Measurements from ENCODE around the genes H2AX, CCDC153 and MCAM.

DNA sequence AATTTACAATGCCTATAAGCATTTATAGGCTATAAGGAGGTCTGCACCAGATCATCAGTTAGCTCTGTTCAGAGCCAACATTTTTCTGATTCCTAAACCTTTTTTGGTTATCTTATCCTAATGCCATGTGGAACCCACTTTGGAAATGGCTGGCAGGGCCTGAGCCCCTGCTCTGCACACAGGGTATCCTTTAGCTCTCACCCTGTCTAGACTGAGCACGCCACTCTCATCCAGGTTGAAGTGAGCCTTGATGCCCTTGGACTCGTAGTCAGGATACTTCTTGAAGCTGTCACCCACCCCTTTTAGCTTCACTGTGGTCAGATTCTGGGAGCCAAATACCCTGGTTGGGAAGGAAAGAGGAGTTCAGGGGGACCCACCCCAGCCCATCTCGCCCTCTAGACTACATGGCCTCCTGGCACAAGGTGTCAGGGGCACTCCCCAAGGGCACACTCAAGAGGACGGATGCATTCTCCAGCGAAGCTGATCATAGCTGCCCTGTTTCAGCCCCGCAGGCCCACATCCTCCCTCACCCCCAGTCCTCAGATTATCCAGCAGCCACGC lies 6.1 kb downstream of the HYOU1 start:
- PRO-cap: no peak

- PRO-cap: unidirectional peak, minus-strand start at chr11:119094973; bidirectional peak, plus-strand start at chr11:119095764, minus-strand start at chr11:119095465
These were observed at the start of gene H2AX for GRCh38 chr11:119094625-119095536. TSS of gene H2AX (minus strand) at chr11:119095465.

GRCh38 chr11:119101986-119102866 lies 573 bp upstream of the DPAGT1 start:
- PRO-cap: bidirectional peak, plus-strand start at chr11:119102192, minus-strand start at chr11:119101871; unidirectional peak, plus-strand start at chr11:119102249; unidirectional peak, plus-strand start at chr11:119102293

- PRO-cap: bidirectional peak, plus-strand start at chr11:119108384, minus-strand start at chr11:119108297; bidirectional peak, plus-strand start at chr11:119108777, minus-strand start at chr11:119108673; bidirectional peak, plus-strand start at chr11:119109128, minus-strand start at chr11:119108952
These were observed 1.4 kb downstream of the C2CD2L start for GRCh38 chr11:119108201-119109264.

- PRO-cap: no peak
These were observed at the start of gene CCDC153 for GRCh38 chr11:119195489-119196098. TSS of gene CCDC153 (minus strand) at chr11:119195841.

- PRO-cap: no peak
These were observed 50.6 kb downstream of the MCAM start for GRCh38 chr11:119266070-119267012.

DNA sequence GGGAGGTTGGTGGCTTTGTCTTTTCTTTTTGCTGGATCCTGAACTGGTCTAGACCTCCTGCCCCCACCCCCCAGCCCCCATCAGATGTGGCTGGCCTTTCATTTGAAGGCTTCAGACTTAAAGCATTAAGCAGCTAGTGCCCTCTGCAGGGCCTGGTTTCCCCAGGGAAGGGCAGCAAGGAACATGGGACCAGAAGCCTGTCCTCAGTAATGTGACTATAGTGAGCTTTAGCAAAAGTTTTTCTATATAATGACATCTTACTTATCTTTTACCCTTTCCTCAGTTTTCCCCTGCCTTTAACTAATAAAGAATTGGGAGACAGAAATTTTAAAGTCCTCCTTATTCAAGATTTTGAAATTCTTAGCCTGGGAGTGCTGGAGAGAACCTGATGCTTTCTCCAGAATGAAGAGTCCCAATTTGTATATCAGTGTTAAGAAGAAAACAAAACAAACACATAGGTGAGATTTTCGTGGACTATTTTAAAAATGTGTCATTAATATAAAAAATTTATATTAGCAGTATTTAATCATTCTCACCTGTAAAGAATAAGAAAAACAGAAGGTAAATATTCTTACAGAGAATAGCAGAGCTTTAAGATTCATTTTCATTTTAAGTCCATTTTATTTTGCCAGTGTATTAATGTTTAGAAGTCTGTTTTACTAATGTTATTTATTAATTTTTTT lies 9.4 kb downstream of the MCAM start:
- PRO-cap: no peak

DNA sequence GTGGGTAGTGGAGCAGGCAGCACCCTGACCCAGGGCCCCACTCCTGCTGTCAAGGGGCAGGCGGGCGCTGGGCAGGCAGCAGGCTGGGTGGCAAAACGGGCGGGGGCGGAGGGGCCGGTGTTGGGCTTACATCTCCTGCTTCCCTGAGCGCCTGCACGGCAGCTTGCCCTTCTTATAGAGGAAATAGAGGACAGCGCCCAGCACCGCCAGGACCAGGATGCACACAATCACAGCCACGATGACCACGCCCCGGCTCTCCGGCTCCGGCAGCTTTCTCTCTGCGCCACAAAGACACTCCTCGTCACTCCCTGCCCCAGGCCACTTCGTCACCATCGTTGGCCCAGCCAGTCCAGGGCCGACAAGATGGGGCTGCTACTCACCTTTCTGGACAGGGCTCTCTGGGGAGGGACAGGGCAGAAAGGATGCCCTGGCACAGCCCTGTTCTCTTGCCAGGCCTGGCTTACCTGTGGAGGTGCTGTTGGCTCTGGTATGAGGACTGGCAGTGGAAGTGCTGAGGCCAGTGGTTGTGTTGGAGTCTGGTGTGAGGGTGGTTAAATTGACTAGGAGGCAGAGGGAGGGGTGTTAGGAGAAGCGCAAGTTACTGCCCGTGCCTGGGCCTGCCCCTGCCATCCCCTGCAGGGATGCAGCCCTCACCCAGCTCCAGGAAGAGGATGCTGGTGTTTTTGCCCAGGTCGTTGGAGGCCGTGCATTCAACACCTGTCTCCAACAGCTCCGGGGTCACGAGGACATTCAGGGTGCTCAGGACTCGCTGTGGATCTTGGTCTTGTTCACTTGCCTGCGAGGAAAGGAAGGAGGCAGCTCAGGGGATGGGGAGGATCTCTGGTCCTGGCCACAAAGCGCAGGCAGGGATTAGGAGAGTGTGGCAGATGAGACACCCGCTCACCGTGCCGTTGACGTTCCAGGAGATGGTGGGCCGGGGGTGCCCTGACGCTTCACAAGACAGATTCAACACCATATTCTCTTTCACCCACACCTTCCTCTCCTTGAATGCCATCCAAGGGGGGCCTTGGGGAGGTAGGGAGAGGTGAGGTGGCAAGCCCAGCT lies 6.0 kb downstream of the MCAM start:
- PRO-cap: no peak

- PRO-cap: bidirectional peak, plus-strand start at chr11:119317247, minus-strand start at chr11:119317130
These were observed at the start of gene MCAM for GRCh38 chr11:119316737-119317953. TSS of gene MCAM (minus strand) at chr11:119317130.

DNA sequence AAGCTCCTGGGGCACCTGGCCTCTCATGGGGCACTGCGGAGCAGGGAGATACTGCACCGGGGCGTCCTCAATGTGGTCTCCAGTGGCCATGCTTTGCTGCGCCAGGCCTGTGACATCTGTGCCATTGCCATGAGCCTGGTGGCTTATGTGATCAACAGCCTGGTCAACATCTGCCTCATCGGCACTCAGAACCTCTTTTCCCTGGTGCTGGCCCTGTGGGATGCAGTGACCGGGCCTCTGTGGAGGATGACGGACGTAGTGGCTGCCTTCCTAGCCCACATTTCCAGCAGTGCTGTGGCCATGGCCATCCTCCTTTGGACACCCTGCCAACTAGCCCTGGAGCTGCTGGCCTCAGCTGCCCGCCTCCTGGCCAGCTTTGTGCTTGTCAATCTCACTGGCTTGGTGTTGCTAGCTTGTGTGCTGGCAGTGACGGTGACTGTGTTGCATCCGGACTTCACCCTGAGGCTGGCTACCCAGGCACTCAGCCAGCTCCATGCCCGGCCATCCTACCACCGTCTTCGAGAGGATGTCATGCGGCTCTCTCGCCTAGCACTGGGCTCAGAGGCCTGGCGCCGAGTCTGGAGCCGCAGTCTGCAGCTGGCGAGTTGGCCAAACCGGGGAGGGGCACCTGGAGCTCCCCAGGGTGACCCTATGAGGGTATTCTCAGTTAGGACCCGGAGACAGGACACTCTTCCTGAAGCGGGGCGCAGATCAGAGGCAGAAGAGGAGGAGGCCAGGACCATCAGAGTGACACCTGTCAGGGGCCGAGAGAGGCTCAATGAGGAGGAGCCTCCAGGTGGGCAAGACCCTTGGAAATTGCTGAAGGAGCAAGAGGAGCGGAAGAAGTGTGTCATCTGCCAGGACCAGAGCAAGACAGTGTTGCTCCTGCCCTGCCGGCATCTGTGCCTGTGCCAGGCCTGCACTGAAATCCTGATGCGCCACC lies 1.4 kb downstream of the RNF26 start:
- PRO-cap: no peak

GRCh38 chr11:119364718-119365815 lies 16.4 kb downstream of the USP2 start:
- PRO-cap: no peak

GRCh38 chr11:119371721-119372355 lies 9.7 kb downstream of the USP2 start:
- PRO-cap: no peak

DNA sequence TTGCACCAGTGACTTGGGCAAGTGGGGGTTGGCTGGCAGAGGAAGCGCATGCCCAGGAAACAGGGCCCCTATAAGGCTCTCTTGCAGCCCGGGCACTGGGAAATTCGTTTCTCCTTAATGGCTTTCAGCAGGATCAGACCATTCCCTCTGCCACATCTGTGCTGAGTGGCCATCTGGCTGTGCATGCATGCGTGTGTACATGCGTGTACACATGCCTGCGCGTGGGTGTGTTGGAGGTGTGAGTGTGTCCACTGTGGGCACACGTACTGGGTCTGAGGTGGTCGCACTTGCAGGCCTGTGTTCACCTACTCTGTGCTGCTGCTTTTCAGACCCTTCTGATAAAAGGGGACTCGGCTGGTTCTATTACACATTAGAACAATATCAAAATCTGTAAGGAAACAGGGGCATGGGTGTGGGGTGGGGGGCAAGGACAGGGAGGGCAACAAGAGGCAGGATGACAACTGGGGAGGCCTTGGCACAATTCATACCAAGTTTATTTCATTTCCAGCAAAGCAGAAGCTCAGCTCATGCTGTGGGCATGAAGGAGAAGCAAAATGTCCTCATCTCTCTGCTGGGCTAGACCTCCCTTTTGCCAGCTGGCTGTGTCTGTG lies 67.2 kb downstream of the NECTIN1 start:
- PRO-cap: no peak

DNA sequence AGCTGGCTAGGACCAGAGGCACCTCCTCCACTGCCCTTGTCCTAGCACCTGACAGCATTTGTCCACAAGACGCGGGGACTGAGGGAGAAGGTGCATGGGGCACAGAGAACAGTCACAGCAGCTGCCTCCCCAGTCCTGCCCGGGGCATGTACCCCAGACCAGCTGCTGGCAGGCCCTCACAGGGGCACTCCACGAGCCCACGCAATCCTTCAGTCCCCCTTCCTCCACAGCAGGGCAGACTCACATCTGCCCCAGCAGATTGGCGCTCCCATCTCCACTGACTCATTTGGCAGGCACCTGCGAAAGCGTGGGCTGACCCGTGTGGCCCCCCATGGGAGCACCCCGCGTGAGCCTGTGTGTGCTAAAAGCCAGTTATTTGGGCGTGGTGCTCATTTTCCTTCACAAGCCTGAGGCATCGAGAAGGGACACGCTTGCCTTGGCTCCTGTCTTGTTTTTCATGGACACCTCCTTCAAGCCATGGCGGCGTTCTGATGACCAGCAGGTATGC lies 8.8 kb downstream of the NECTIN1 start:
- PRO-cap: no peak

- PRO-cap: bidirectional peak, plus-strand start at chr11:119730163, minus-strand start at chr11:119730050
These were observed 949 bp upstream of the NECTIN1 start for GRCh38 chr11:119729969-119730328.

- PRO-cap: no peak
These were observed 22.5 kb upstream of the NECTIN1 start for GRCh38 chr11:119751421-119752040.

GRCh38 chr11:119779676-119780190 lies 50.7 kb upstream of the NECTIN1 start:
- PRO-cap: no peak

DNA sequence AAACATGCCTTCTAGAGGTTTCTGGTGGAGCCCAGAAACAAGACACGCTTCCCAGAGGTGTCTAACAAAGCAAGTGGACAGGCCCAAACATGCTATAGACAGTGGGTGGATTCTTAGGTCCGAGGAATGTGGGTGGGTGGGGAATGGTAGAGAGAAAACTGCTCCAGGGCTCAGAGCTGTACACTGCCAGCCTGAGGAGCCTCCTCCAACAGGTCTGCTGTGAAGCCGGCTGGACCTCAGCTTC lies 116.7 kb upstream of the NECTIN1 start:
- PRO-cap: no peak

DNA sequence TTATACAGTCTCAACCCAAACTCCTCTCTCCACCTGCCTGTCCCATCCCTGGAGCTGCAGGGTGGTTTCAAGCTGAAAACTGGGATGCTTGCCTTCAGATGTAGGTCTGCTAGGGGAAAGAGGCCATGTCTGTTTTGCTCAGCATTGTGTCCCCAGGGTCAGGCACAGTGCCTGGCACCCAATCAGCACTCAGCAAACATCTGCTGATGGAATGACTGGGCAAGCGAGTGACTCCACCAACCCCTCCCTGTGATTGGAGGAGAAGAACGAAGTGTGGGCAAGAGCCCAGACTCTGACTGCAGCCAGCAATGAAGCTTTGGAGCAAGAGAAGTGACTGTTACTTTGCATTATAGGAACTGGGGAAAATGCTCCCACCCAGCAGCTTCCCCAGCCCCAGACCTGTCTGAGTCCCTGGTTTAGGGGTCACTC lies 147.6 kb downstream of the TRIM29 start:
- PRO-cap: no peak

DNA sequence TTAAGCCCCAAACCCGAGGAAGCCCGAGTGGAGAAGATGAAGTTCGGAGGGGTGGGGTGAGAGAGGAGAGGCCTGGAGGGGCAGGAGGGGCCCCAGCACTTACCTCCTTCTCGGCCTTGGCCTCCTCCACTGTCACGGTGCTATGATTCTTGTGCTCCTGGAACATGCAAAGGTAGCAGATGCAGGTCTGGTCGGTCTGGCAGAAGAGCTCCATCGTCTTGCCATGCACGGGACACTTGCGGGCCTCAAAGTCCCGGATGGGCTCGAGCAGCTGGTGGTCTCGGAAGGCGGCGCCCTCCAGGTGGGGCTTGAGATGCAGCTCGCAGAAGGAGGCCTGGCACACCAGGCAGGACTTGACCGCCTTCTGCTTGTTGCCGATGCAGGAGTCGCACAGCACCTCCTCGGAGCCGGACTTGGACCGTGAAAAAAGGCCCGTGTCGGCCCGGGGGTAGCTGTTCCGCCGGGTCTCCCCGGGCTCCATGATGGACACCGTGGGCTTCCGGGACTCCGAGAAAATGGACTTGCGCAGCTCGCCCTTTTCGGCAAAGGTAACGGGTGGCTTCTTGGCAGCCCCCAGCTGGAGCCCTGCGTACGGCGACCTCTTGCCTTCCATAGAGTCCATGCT lies 676 bp downstream of the TRIM29 start:
- PRO-cap: no peak

All from jejunum (tissue), 1 donor.